Peyer's patch (tissue), 4 donors: Measurements from ENCODE around the genes PCNX2 and COA6.

GRCh38 chr1:231818183-231818631, 191.6 kb downstream of the DISC1 start:
- PRO-cap, result no peak
- RAMPAGE, long total RNA, 4 experiments, result no peak in any of the 4 experiments

- PRO-cap, result bidirectional peak, plus-strand start at chr1:232578928, minus-strand start at chr1:232578701
- RAMPAGE, long total RNA, 4 experiments, result no peak in any of the 4 experiments
Measured at GRCh38 chr1:232578411-232579250, 51.3 kb downstream of the SIPA1L2 start.

DNA sequence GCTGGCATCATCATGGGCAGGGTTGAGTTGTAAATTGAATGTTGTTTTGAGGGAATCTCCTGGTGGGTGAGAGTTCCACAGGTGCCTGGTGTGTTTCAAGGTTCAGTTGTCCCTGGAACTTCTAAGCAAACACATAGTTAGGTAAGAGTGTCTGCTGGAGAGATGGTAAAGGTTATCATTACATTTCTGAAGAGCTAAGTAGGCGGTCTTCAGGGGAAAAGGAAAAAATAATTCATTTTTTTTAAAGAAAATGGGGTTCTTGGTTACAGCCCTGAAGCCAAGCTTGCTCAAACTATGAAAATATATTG, 46.0 kb upstream of the SIPA1L2 start:
- PRO-cap, result no peak
- RAMPAGE, long total RNA, 4 experiments, result no peak in any of the 4 experiments

DNA sequence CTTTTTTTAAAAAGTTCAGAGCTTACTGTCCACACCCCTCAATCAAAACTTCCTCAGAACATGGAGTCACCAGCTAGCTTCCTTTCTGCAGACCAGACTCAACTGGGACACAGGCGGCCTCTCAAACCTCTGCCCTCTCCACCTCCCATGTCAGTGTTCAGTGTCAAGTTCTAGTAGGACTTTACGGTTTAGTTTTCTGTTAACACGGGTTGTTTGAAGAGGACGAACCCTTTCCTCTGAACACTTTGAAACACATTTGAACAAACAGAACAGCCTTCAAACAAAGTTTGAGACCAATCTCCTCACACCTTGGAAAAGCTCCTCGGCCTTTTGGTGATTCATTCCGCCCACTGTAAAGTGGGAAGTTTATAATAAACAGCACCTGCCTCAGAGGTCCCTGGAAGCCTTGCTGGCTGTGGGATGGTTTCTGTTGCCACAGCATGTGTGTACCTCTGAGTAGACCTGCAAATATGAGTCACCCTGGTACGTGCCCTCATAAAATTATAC, 48.4 kb upstream of the SIPA1L2 start:
- PRO-cap, result no peak
- RAMPAGE, long total RNA, 4 experiments, result no peak in any of the 4 experiments

- PRO-cap, result no peak
- RAMPAGE, long total RNA, 4 experiments, result no peak in any of the 4 experiments
Measured at GRCh38 chr1:232764403-232764939, 40.7 kb upstream of the MAP10 start.

DNA sequence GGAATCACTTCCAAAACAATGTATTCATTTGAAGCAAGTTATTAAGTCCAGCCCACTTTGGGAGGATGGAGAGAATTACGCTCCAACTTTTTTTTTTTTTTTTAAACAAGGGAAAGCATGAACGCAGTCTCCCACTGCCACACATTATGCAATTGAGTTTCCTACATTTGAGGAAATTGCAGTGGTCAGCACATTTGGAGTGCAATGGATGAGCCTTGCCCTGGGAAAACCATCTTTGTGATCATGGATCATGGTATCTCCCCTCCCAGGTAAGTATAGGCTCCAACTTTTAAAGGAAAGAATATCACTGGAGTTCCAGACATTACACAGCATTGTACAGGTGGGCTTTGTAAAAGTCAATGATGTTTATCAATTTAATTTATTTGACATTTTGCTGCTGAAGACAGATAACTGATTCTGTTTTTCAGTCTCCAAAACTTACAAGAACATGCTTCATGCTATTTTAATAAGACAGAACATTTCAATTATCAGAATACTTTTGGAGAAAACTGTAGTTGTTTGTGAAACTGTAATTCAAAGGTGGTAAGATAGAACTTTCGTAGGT, 26.8 kb downstream of the MAP10 start:
- PRO-cap, result no peak
- RAMPAGE, long total RNA, 4 experiments, result no peak in any of the 4 experiments

- PRO-cap, result no peak
- RAMPAGE, long total RNA, 4 experiments, result no peak in any of the 4 experiments
Measured at GRCh38 chr1:232965508-232966199, 15.2 kb downstream of the NTPCR start.

DNA sequence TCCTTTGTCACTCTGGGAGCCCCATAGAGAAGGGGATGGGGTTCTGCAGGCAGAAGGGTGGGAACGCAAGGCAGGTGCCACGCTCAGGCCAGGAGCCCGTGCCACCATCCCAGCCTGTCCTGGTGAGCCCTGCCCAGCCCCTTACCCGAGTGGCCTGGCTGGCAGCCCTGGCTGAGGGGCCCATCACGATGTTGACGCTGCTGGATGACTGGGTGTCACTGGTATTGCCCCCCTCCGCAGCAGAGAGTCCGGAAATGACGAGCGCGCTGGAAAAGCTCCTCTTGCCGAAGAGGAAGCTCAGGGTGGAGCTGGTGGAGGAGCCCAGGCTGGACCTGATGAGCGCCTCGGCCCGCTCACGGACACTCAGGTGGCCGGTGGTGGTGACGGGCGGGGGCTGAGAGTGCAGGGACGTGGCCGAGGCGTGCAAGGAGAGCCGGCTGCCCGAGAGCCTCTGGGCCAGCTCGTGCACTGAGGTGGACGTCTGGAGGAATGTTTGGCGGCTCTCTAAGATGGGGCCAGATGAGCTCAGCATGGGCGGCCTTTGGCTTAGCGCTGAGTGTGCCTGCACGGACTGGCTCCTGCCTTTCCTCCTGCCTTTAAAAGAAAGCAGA, 35.6 kb downstream of the NTPCR start:
- PRO-cap, result no peak
- RAMPAGE, long total RNA, 4 experiments, result no peak in any of the 4 experiments

DNA sequence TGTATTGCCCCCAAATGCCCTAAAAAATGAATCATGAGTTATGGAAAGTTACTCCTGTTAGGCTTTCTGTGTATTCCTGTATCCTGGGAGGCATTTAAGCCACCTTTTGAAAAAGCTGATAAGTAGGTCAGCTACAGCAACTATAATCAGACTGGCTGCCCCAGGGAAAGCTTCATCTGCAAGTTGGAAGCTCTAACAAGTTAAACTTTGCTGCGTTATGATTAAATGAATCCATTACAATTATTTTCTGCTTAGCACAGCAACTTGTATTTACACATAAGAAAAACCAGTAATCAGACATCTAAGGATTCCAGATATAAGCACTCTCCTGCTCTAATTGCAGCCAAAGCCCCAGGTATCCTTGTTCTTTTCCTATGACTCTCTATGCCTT, 147.7 kb downstream of the NTPCR start:
- PRO-cap, result no peak
- RAMPAGE, long total RNA, 4 experiments, result no peak in any of the 4 experiments

DNA sequence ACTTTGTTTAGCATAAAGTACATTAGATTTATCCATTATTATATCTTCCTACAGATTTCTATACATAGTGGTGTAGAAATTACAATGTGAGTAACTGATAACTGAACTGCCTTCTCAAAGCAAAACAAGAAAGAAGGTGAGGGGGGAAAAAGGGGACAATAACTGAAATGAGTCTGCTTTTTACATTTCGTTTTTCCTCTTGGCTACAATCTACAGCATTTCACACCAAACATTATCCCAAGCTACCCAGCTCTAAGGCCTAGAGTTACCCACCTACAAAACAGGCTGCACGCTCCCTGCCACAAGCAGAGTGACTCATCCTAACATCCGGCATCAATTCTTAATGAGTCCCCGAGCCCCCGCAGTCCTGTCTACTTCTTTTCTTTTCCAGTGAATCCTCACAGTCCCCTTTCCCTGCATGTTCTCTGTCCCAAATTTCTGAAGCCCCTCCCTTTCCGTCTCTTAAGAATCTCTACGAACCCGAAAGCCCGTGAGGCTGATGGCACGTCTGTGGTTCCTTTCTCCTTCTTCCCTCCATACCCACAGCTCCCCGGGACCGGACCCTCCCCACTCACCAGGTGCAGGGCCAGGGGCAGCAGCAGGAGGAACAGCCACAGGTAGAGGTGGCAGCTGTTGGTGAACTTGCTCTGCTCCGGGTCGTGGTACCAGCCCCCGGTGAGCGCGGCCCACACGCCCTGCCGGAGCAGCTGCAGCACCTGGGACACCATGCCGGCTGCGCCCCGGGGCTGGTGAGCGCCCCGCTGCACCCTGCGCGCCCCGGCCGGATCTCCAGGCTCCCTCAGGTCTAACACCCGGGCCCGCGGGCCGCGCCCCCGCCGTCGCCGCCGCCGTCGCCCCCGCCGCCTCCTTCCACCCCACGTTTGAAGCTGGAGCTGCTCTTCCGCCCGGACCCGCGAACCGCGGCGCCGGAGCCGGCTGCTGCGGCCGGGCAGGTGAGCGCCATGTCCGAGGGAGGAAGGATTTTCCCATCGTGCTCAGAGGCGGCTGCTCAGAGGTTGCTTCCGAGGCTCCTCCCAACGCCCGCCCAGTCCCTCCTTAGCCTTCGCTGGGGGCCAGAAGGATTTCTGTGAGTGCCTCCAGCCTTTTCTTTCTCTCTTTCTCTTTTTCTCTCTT, at the start of gene PCNX2:
TSS of gene PCNX2 (minus strand) at position 975 of the 1,134 bp plus-strand sequence.
- PRO-cap, result bidirectional peak, plus-strand start at position 1,076 of the sequence, minus-strand start at position 975 of the sequence
- RAMPAGE, long total RNA, 4 experiments, result start-site peak on the minus strand in 3 of 4 experiments, centred at positions 603 to 991 of the sequence, 5 to 9 reads per replicate

DNA sequence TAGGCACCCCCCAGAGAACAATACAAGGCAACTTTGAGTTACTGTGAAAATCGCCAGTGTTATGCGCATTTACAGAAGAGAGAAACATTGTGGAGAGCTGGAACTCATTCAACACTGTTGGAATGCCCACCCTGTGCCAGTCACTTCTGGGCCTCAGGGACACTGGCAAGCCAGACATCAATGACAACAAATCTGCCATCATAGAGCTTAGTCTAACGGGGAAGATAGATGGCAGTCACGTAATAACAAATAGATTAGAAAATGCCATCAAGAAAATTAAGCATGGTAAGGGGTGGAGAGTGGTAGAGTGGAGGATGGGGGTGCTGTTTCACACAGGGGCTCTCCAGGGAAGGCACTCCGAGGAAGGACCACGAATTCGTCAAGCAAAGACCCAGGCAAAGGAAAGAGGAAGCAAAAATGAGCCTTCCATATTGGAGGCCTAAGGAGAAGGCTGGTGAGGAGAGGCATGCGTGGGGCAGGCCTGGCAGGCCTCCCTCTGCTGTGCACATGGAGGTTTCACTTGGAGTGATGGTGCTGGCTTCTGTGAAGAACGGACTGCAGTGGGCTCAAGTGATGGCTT, 4.6 kb downstream of the MAP3K21 start:
- PRO-cap, result no peak
- RAMPAGE, long total RNA, 4 experiments, result no peak in any of the 4 experiments

GRCh38 chr1:233354654-233355421, 27.3 kb downstream of the MAP3K21 start:
- PRO-cap, result no peak
- RAMPAGE, long total RNA, 4 experiments, result no peak in any of the 4 experiments

DNA sequence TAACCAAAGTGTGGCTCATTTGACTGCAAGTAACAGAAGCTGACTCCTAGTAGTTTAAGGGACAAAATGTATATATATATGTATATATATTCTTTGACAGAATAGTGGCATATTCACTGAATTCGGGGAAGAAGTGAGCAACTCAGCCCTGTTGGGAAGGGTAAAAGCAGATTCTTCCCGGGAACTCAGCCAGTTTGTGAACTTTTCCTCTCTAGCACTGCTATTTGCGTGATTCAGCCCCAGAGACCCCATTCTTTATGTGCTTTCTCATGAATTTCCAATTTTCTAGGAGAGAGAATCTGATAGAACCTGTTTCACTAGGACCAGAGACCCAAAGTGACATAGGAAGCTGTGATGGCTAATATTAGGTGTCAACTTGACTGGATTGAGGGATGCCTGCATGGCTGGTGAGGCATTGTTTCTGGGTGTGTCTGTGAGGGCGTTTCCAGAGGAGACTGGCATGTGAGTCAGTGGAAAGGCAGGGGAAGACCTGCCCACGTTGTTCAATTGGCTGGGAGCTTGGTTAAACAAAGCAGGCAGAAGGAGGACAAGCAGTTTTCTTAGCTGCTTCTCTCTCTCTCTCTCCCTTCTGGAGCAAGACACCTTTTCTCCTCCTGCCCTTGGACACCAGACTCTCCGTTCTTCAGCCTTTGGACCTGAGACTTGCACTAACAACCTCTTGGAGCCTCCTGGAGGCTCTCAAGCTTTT, 93.5 kb upstream of the KCNK1 start:
- PRO-cap, result no peak
- RAMPAGE, long total RNA, 4 experiments, result no peak in any of the 4 experiments

- PRO-cap, result no peak
- RAMPAGE, long total RNA, 4 experiments, result no peak in any of the 4 experiments
Measured at GRCh38 chr1:233635899-233636759, 22.2 kb downstream of the KCNK1 start.

DNA sequence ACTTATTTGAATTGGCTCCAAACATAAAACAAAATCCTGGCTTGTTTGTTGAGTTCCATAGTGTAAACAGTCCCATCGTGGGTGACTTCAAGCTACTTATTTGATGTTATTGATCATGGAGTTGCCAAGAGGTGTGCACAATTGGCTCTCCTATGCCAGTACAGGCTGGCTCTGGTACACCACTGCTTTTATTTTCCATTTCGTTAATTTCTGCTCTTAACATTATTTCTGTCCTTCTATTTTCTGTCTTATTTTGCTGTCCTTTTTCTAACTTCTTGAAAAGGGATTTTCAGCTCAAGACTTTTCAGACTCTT, 1.8 kb upstream of the COA6 start:
- PRO-cap, result no peak
- RAMPAGE, long total RNA, 4 experiments, result no peak in any of the 4 experiments

DNA sequence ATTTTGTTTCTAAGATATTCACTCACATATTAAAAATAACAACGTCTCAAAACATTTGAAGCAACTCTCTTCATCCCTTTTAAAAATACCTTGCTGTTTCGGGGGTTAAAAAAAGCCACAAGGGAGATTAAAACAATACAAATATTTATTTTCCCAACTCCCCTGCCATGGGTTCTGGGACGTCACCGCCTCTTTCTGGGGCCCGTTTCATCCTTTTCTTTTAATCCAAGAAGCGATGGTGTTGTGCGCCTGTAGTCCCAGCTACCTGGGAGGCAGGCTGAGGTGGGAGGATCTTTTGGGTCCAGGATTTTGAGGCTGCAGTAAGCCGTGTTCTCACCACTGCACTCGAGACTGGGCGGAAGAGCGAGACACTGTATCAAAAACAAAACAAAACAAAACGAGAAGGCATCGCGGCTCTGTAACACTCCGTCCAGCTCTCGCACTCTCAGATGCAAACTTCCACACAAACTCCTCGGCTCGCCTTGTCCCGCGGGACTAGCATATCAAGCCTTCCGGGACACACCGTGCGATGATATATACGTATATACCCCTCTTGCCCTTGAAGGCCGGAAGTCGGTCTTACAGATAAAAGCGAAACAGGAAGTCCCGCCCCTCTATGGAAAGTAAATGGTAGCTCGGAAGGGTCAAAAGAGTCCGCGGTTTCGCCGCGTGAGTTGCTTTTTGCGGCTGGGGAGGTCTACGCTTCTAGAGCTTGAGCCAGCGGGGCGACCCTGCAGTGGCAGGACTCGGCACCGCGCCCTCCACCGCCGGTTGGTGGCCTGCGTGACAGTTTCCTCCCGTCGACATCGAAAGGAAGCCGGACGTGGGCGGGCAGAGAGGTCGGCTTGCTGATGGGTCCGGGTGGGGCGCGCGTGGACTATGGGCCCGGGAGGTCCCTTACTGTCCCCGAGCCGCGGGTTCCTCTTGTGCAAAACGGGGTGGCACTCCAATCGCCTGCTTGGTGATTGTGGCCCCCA, at the start of gene COA6:
TSS of gene COA6 (plus strand) at position 617 of the 977 bp plus-strand sequence.
- PRO-cap, result bidirectional peak, plus-strand start at position 647 of the sequence, minus-strand start at position 497 of the sequence; bidirectional peak, plus-strand start at position 834 of the sequence, minus-strand start at position 773 of the sequence
- RAMPAGE, long total RNA, 4 experiments, result start-site peak on the plus strand in 4 of 4 experiments, centred at positions 652 to 879 of the sequence, 7 to 39 reads per replicate; start-site peak on the minus strand in 2 of 4 experiments, centred at positions 524 to 551 of the sequence, 13 to 22 reads per replicate

GRCh38 chr1:234495018-234495985, 16.3 kb upstream of the TARBP1 start:
- PRO-cap, result no peak
- RAMPAGE, long total RNA, 4 experiments, result no peak in any of the 4 experiments

DNA sequence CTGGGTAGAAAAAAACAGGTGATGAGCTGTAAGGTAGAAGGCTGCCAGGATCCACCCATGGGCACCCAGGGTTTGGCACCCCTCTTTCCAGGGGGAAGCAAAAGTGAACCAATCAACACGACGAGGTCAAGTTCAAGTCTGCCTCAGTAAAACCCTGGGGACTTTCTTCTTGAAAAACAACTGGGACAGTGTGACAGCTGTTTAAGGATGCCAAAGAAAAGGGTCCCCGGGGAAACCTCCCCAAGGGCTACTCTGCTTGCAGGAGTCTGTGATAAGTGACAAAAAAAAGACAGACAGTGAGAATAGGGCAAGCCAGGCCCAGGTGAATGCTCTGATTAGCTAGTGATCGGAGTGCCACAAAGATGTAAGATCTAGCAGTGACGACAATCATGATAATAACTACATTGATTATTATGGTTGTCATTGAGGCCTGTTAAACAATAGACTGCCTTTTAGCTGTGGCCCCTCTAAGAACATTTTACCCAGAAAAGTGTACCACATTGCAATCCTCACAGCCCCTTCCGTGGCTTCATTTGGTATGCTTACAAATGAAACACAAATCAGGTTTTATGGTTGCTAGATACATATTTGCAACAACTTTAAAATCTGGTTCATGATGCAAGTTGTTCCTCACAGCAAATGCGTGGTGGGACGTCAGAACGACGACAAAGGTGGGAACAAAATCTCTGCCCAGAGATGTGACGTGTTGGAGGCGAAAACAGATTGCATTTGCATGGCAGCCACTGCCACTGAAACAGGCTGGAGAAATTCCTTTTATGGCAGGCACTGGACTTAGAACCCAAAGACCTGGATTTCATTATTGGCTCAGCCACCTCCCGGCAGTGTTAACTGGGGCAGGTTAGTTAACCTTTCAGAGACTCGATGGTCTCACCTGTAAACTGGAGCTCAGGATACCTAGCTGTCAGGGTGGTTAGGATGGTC, 58.8 kb upstream of the TARBP1 start:
- PRO-cap, result no peak
- RAMPAGE, long total RNA, 4 experiments, result no peak in any of the 4 experiments

- PRO-cap, result no peak
- RAMPAGE, long total RNA, 4 experiments, result no peak in any of the 4 experiments
Measured at GRCh38 chr1:234684121-234684664, 74.2 kb upstream of the IRF2BP2 start.

DNA sequence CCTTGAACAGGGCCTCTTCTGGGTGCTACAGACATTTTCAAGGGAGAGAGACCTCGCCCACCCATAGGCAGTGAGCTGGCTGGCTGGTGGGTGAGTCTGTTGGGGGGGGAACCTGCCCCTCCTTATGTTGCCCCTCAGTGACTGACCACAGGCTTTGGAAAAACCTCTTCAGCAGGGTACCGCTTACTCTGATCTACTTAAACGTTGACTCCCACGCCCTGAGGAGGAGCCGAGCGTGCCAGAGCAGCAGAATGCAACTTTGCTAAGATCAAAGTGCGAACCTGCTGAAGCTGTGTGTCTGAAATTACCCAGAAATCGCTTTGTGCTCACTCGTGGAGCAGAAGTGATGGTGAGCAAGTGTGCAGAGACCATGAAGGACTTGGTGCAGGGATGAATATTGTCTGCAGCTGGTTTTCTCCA, 158.7 kb upstream of the IRF2BP2 start:
- PRO-cap, result no peak
- RAMPAGE, long total RNA, 4 experiments, result no peak in any of the 4 experiments